ENCODE measurements around a stretch of chr1.

DNA sequence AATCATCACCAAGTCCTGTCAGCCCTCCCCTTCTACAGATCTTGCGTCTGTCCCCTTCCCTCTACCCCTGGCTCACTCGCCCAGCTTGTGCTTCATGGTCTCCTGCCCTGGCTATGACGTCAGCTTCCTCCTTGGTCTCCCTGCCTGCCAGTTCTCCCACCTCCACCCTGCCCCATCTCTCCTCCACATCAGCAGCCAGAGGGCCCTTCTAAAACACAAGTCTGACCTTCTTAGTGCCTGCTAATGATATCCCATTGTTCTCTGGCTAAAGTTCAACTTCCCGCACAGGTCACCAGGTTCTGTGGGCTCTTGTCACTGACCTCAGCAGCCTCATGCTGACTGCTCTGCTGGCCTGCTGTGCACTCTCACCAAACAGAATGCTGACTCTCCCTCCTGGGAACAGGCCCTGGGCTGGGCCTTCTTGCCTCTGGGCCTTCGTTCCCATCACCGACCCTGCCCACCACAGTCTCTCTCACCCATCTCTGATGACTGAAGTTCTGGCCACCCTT, 24.7 kb upstream of the MYCL start:
- PRO-cap, 2 experiments, result no peak in any of the 2 experiments

- PRO-cap, 2 experiments, result no peak in any of the 2 experiments
These were observed 18.2 kb upstream of the MFSD2A start for GRCh38 chr1:39936634-39937169.

- PRO-cap, 2 experiments, result peak in 1 of 2 experiments; most common plus-strand start chr1:39955876 (in 1); most common minus-strand start chr1:39955883 (in 1)
These were observed 1.0 kb downstream of the MFSD2A start for GRCh38 chr1:39955765-39956560.

DNA sequence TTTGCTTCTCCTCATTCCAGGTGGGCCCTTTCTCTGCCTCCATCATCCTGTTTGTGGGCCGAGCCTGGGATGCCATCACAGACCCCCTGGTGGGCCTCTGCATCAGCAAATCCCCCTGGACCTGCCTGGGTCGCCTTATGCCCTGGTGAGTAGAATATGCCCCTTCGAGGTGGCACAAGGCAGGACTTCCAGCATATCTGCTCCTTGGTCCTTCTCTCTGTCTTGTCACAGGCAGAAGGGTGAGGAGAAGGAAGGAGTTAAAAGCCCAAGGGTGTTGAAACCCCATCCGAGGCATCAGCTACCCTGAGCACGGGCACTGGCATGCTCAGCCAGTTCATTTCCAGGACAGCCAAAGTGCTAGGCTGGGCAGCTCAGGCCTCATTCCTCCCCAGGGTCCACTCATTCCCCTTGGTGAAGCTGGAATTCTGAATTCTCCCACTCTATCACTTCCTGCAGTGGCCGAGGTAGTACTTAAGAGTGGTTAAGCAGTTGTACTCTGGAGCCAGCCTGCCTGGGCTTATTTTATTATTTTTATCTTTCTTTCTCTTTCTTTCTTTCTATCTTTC, 3.8 kb downstream of the MFSD2A start:
- PRO-cap, 2 experiments, result no peak in any of the 2 experiments

- PRO-cap, 2 experiments, result no peak in any of the 2 experiments
These were observed 19.4 kb downstream of the CAP1 start for GRCh38 chr1:40059907-40060405.

DNA sequence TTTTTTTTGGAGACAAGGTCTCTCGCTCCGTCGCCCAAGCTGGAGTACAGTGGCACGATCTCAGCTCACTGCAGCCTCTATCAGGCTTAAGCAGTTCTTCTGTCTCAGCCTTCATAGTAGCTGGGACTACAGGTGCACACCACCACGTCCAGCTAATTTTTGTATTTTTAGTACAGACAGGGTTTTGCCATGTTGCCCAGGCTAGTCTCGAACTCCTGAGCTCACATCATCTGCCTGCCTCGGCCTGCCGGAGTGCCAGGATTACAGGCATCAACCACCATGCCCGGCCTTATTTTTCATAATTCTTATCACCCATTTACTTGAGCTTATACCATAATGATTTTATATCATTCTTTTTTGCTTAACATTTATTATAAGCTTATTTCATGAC, 13.3 kb downstream of the SMAP2 start:
- PRO-cap, 2 experiments, result no peak in any of the 2 experiments

GRCh38 chr1:40651117-40651851, 14.2 kb downstream of the RIMS3 start:
- PRO-cap, 2 experiments, result peak in 1 of 2 experiments; most common minus-strand start chr1:40651554 (in 1)

- PRO-cap, 2 experiments, result no peak in any of the 2 experiments
These were observed 2.9 kb downstream of the RIMS3 start for GRCh38 chr1:40662572-40663026.

DNA sequence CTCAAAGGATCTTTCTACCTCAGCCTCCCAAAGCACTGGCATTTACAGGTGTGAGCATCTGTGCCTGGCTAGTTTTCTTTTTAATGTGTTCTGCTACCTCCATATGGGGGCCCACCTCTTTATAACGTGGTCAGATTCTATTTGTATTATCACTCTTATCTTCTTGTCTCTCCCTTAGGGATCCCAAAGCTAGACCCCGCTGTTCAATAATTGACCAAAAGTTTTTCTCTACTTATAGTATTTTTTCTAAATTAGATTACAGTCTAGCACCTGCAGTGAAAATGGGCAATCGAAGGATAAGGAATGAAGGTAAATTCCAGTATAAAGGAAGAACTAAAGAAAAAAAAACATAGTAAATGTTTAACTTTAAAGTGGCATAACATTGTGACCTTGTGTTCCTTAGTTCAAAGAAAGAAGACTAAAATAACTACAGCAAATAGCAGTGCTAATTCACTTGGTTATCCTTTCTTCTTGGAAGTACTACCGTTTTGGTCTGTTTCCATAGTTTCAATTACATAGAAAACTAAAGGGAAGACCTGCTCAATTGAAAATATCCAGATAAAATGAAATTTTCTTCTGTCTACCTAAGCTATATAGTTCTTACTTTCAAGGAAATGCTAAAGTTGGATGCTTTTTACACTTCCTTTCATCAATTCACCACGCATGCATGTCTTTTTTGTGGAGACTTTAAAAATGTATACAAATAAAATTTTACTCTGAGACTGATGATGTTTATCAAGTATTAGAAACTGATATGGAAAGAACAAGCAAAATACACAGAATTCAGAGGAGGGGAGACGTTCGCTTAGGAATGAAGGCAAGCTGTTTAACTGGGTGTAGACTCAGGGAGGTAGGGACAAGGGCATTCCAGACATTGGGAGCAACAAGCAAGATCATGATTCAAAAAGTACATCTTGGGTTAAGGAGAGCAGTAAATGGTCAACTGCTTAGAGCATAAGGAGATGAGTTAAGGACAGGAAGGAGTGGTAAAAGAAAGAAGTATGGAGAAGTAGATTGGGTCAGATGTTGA, 24.3 kb downstream of the NFYC start:
- PRO-cap, 2 experiments, result no peak in any of the 2 experiments

DNA sequence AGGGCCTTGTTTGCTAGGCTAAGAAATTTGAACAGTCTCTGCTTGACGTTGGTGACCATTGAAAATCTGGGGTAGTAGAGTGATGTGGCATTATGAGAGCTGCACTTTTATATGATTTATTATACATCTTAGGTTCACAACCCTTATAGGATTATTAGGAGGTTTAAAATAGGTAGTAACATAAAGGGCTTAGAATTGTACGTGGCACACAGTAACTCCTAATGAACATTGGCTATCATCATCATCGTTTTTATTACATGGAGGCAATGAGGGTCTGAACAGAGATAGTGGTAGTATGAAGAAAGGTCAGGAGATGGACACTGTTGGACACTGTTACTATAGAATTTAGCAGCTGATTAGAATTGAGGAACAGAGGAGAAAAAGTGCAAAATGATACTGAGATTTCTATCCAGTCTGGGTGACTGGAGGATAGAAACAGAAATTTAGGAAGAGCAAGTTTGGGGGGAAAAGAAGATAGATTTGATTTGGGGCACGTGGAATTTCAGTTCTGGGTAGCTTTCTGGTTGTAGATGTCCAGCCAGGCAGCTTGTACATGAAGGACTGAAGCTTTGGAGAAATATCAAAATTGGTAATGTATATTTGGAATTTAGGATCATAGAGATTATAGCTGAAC, 25.1 kb downstream of the NFYC start:
- PRO-cap, 2 experiments, result no peak in any of the 2 experiments

GRCh38 chr1:40782464-40783003, 1.1 kb upstream of the KCNQ4 start:
- PRO-cap, 2 experiments, result no peak in any of the 2 experiments

DNA sequence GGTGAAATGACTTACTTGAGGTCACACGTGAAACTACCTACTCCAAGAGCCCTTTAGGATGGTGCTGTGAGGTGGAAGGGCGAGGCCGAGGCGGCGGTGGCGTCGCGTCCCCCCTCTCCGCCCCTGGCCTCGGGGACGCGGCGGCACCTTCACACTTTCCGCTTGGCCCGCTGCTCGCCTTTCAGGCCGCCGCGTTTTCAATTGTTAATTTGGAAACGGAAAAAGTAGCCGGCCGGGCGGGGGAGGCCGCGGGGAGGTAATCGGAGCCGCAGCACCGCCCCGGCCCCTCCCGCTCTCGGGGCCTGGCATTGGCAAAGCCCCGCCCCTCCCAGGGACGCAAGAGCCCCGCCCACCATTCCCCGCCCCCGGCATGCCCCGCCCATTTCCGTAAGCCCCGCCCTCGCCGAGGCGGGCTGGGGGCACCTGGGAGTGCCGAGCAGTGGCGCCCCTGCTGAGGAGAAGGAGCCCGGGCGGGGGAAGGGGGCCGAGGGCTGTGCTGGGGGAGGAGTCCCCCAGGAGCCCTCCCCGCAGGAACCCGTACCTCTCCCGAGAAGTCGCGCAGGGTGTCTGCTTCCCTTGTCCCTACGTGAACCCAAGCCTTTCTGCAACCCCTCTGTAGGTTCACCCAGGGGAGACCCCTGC, 18.7 kb downstream of the KCNQ4 start:
- PRO-cap, 2 experiments, result no peak in any of the 2 experiments

- PRO-cap, 2 experiments, result no peak in any of the 2 experiments
These were observed 24.4 kb downstream of the KCNQ4 start for GRCh38 chr1:40807956-40808447.

DNA sequence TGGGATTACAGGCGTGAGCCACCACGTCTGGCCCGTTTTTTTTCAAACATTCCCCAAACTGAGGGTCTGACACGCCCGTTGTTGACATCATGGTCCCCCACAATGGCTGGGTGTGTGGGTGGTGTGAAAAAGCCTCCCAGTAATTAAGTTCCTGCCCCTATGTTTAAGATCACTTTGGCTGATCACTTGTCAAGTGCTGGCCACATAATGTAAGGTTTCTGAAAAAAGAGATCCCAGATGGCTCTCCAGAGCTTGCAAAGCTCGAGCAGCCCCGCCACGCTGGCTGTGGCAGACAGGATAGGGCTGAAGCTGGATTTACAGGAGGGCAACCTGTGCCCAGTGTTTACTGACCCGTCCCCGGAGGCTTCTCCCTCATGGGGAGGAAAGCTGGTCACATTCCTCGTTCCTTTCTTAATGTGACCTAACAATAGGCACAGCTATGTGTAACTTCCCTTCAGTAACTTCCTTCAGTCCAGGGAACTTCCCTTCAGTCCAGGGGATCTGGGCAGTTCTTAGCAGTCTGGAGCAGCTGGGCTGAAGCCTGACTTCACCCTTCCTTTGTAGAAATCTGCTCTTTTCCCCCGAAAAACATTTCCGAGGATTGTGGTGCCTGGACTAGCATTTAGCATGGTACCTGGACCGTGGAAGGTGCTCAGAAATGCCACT, 7.8 kb downstream of the SLFNL1 start:
- PRO-cap, 2 experiments, result peak in 1 of 2 experiments; most common plus-strand start position 508 of the sequence (in 1); most common minus-strand start position 370 of the sequence (in 1)

- PRO-cap, 2 experiments, result no peak in any of the 2 experiments
These were observed 6.5 kb downstream of the SLFNL1 start for GRCh38 chr1:41014843-41015552.

DNA sequence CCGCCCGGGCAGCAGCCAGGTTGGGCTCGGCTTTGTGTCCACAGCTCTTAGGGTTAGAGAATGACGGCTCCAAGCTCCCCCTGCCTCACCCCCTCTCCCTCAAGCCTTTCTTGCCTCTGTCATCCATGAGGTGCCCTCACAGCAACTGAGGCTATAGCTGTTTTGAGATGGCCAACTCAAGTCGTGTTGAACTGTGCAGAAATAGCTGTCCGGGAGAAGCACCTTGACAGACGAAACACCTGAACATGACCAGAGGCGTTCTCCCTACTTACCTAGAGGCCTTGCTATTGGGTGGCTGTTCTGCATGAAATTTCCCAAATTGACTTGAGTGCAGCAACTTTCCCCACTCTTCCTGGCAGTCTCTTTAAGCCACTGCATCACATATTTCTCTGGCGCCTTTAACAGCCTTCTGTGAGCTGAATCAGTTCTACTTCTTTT, 1.1 kb upstream of the SLFNL1 start:
- PRO-cap, 2 experiments, result no peak in any of the 2 experiments

DNA sequence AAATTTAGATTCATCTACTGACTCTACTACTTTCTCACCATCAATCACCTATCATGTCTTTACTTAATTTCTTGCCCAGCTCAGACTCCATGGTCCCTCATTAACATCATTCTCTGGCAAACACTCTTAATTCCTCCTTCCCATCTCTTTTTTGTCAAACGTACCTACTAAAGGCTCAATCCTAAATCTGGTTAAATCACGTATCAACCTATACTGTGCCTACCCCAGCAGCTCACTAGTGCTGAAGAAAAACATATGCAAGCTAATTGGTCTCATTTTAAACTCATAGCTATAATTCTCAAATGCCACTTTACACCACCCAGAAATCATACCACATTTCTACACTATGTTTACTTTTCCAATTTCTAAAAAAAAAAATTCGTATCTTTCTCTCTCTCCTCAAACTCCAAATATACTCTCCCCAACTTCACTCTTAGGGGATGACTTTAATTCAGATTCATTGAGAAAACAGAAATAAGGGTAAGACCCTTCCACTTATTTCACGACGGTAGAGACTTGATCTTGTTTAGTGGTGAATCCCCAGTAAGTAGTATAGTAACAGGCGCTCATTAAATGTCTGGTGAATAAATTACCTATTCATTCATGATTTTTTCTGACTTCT, 78.0 kb downstream of the SCMH1 start:
- PRO-cap, 2 experiments, result no peak in any of the 2 experiments

DNA sequence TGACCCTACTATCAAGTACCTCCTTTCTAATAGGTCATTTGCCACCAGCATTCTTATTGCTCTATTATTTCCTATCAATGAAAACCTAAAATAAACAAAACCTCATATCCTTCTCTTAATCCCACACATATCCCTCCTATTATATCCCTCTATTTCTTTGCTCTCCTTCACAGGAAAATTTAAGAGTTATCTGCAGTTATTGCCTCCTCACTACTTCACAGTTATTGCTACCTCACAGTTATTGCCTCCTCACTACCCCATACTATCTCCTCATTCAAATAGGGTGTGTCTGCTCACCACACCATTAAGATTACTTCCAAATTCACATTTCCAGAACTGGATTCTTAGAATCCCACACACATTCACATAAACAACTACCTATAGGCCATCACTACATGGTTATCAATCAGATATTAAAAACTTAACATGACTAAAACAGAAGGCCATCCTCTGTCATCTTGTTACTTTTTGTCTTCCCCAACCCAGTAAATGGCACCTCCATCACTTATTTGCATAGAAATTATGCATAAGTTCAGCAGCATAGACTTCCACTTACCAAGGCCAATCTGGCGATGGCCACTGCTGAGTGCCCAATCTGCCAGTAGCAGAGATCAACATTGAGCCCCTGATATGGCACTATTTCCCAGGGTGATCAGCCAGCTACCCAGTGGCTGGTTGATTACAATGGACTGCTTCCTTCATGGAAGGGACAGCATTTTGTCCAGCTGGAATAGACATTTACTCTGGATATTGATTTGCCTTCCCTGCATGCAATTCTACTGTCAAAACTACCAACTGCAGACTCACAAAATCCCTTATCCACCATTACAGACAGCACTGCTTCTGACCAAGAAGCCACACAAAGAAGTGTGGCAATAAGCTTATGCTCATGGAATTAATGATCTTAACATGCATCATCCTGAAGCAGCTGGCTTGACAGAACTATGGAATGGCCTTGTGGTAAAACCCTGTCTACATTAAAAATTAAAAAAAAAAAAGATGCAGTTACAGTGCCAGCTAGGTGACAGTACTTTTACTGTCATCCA, 71.2 kb downstream of the SCMH1 start:
- PRO-cap, 2 experiments, result no peak in any of the 2 experiments

GRCh38 chr1:41357957-41358620, 116.0 kb upstream of the SCMH1 start:
- PRO-cap, 2 experiments, result no peak in any of the 2 experiments

- PRO-cap, 2 experiments, result no peak in any of the 2 experiments
These were observed 65.7 kb downstream of the EDN2 start for GRCh38 chr1:41418696-41419239.